Right lobe of liver (tissue), 4 donors: ENCODE measurements around the genes SLC2A7, GPR157 and TMEM201.

- PRO-cap, 4 experiments, result peak in 1 of 4 experiments; most common plus-strand start chr1:8871814 (in 1); most common minus-strand start chr1:8871721 (in 1)
- RAMPAGE, long total RNA, 2 experiments, result no peak in any of the 2 experiments
Measured at GRCh38 chr1:8871587-8872599, 6.6 kb downstream of the ENO1 start.

DNA sequence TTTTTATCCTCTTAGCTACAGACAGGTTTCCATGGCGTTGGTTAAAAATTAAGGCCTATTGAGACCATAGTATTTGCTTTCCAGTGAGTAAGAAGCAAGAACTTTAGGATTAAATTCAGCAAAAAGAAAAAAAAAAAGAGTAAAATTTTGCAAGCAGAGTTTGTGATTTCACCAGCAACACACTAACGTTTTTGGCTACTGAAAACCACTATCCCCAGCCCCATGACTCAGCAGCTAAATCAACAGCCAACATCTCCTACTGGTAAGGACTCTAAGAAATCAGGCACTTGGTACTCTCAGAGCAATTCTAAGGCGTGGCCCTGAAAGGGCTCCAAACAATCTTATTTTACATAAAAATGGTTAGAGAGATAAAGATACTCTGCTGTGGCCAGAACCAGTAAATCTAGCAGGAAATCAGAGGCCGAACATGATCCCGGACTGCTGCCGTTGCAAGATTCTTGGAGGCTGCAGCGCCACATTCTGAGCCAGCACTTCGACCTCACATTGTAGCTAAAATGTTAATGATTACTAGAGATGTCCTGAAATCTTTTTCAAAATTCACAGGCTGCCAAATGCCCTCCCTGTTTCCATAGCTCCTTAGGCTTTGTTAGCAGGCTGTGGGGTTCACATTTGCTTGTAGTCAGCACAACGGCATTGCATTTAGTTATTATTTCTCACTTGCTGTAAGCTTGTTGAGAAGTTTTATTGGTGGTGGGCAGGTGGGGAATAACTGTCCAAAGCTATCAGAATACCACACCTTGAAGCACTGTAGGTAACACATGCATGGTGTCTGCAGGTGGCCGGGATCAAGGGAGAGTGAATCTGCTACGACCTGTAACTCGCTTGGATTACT, 1.7 kb upstream of the ENO1 start:
- PRO-cap, 4 experiments, result peak in 4 of 4 experiments; most common plus-strand start position 237 of the sequence (in 1); most common minus-strand start position 184 of the sequence (in 4)
- RAMPAGE, long total RNA, 2 experiments, result no peak in any of the 2 experiments

- PRO-cap, 4 experiments, result no peak in any of the 4 experiments
- RAMPAGE, long total RNA, 2 experiments, result no peak in any of the 2 experiments
Measured at GRCh38 chr1:8969970-8970485, 24.4 kb downstream of the CA6 start.

- PRO-cap, 4 experiments, result no peak in any of the 4 experiments
- RAMPAGE, long total RNA, 2 experiments, result no peak in any of the 2 experiments
Measured at GRCh38 chr1:9026147-9026666, at the start of gene SLC2A7. Gene SLC2A7 (minus strand): TSS chr1:9026423.

DNA sequence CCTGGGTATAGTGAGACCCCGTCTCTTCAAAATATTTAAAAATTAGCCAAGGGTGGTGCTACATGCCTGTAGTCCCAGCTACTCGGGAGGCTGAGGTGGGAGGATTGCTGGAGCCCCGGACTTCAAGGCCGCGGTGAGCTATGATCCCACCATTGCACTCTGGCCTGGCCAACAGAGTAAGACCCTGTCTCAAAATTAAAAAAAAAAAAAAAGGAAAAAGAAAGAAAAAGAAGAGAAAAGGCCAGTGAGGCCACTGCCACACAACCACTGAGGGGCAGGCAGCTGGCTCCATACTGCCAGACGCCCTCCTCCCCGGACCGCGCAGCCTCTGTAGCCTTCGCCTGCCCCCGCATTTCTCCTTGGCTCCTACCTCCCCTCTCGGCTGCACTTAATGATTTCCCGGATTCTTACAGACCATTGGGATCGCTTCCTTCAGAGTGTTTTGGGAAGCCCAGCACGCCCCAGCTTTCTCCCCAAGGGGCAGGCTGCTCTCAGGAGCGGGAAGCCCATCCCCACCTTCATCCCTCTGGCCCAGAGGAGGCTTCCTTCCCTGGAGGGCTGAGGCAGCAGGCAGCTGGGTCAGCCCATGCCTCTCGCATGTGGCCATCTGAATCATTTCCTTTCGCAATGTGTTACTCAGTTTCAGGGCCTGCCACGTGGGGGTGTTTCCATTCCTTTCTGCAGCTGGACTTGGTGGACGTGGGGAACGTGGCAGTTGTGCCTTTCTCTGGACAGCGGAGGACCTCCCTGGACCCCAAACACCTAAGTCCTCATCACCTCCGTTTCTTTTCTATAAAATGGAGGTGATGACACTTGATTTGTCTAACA, 2.4 kb downstream of the SLC2A5 start:
- PRO-cap, 4 experiments, result no peak in any of the 4 experiments
- RAMPAGE, long total RNA, 2 experiments, result no peak in any of the 2 experiments

DNA sequence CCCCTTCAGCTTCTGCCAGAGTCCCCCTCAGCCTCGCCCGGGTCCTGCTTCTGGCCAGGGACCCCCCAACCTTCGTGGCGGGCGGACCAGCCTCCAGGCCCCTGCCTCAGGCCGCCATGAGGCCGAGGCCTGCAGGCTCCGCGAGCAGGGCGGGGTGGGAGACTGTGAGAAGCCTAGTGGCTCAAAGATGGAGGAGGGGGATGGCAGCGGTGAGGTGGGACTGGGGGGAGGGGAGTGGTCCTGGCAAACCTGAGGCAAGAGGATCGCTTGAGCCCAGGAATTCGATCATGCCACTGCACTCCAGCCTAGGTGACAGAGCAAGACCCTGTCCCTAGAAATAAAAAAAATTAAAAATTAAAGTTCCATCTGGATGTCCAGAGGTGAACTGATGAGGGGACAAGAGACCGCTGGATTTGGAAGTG, 2.6 kb upstream of the SLC2A5 start:
- PRO-cap, 4 experiments, result no peak in any of the 4 experiments
- RAMPAGE, long total RNA, 2 experiments, result no peak in any of the 2 experiments

- PRO-cap, 4 experiments, result peak in 4 of 4 experiments; most common minus-strand start chr1:9110751 (in 4)
- RAMPAGE, long total RNA, 2 experiments, result no peak in any of the 2 experiments
Measured at GRCh38 chr1:9110489-9110930, 18.4 kb downstream of the GPR157 start.

GRCh38 chr1:9128524-9129361, at the start of gene GPR157:
Gene GPR157 (minus strand): TSS chr1:9129102.
- PRO-cap, 4 experiments, result peak in 4 of 4 experiments; most common plus-strand start chr1:9129304 (in 2); most common minus-strand start chr1:9129102 (in 4)
- RAMPAGE, long total RNA, 2 experiments, result no peak in any of the 2 experiments

GRCh38 chr1:9232866-9233756, 1.5 kb upstream of the H6PD start:
- PRO-cap, 4 experiments, result peak in 4 of 4 experiments; most common plus-strand start chr1:9233632 (in 3); most common minus-strand start chr1:9233416 (in 2)
- RAMPAGE, long total RNA, 2 experiments, result no peak in any of the 2 experiments

DNA sequence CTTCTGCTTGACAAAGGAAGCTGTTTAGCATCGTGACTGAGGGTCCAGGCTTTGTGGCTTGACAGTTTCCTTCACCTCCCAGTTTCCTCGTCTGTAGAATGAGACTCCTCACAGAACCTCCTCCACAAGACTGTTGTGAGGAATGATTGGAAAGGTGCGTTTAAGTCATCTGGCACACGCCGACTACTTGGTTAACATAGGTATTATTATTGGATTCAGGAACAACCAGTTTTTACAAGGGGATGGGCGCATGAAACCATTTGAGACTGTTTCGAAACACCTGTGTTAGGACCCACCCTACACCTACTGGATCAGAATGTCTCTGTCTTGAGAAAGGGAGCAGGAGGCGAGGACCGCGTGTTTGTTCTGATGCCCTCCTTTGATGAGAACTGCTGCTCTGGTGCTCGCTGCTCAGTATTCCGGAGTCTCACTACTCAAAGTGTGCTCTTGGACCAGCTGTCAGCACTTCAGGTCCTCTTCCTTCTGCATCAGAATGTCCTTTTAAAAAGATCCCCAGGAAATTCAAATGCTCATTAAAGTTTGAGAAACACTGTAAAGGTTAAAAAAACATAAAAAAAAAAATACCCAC, 7.3 kb downstream of the H6PD start:
- PRO-cap, 4 experiments, result peak in 4 of 4 experiments; most common plus-strand start position 231 of the sequence (in 2); most common minus-strand start position 432 of the sequence (in 3)
- RAMPAGE, long total RNA, 2 experiments, result no peak in any of the 2 experiments

DNA sequence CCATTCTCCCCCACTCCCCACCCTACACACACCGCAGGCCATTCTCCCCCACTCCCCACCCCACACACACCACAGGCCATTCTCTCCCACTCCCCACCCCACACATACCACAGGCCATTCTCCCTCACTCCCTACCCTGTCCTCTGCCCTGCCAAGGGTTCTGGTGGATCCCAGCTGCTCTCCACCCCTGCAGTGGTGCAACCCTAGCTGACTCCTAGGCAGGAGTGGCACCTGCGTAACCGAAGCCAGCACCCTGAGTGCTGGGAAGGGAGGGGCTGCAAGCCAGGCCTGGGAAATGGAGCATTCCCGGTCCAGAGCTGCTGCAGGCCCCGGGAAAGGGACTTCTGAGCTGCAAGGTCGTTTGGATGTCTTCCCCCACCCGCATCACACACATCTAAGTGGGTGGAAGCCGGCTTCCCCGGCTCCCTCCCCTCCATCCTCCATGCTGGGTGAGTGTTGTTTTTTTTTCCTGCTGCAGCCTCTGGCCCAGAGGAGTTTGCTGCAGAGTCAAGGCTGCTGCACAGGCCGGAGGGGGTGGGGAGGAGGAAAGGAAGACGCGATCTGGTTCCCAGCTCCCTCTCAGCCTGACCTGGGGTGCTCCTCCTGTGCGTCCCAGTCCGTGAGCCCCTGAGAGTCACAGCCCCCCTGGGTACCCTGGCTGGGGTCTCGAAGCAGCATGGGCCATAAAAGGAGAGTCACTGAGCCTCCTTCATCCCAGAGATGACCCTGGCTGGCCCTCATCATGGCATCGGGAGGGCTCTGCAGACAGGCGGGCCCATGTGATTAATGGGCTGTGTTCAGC, 16.1 kb downstream of the H6PD start:
- PRO-cap, 4 experiments, result peak in 3 of 4 experiments; most common plus-strand start position 241 of the sequence (in 2); most common minus-strand start position 216 of the sequence (in 2)
- RAMPAGE, long total RNA, 2 experiments, result no peak in any of the 2 experiments

DNA sequence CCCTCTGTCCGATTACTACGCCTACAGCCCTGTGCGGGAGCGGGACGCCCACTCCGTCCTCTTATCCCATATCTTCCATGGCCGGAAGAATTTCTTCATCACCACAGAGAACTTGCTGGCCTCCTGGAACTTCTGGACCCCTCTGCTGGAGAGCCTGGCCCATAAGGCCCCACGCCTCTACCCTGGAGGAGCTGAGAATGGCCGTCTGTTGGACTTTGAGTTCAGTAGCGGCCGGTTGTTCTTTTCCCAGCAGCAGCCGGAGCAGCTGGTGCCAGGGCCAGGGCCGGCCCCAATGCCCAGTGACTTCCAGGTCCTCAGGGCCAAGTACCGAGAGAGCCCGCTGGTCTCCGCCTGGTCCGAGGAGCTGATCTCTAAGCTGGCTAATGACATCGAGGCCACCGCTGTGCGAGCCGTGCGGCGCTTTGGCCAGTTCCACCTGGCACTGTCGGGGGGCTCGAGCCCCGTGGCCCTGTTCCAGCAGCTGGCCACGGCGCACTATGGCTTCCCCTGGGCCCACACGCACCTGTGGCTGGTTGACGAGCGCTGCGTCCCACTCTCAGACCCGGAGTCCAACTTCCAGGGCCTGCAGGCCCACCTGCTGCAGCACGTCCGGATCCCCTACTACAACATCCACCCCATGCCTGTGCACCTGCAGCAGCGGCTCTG, 28.7 kb upstream of the SPSB1 start:
- PRO-cap, 4 experiments, result peak in 2 of 4 experiments; most common plus-strand start position 340 of the sequence (in 2)
- RAMPAGE, long total RNA, 2 experiments, result no peak in any of the 2 experiments

DNA sequence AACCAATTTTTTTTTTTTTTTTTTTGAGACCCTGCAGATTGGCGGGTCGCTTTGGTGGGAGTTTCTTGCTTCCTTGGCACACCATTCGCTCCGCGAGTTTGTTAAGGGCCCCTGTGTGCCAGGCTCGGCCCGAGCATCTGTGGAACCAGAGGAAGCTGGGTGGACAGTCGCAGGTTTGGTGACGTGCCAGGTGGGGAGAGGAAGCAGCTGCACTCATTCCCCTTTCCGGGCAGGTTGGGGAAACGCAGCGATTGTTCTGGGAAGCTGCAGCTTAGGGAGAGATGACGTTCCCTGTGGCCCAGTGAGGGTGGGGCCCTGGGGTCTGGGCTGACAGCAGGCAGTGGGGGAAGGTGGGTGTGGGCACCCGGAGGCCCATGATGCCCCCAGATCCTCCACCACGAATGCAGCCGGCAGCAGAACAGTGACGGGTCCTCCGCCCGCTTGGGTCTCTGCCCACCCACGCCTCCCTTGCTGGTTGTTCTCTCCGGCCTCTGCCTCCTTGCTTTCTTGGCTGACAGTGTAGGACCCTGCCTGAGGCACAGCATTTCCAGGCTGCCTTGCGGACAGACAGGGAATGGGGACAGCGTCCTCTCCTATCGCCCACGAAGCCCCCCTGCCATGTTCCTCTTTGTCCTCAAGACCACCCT, 25.3 kb downstream of the SPSB1 start:
- PRO-cap, 4 experiments, result no peak in any of the 4 experiments
- RAMPAGE, long total RNA, 2 experiments, result no peak in any of the 2 experiments

DNA sequence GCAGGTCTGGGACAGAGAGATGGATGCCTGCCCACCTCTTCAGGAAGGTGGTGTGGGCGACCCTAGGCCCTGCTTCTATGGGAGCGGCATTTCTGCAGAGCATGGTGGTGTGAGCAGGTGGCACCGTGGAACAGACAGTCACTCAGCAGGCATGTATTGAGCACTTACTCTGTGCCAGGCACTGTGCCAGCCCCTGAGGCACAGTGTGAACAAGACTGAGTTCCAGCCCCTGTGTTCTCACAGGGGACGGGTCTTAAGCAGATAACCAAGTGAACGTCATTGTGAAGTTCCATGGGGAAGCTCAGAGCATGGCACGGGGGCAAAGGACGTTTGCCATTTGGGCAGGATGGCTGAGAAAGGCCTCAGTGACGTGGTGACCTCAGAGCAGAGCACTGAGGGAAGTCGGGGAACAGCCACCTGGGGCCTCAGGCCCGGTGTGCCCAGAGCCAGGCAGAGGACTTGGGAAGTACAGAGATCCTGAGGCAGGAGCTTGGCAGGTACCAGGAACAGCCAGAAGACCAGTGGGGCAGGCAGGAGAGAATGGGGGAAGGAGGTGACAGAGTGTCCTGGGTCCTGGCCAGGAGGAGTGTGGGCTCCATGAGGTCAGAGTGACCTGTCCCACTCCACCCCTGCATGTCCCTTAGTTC, 32.9 kb downstream of the SPSB1 start:
- PRO-cap, 4 experiments, result no peak in any of the 4 experiments
- RAMPAGE, long total RNA, 2 experiments, result no peak in any of the 2 experiments

DNA sequence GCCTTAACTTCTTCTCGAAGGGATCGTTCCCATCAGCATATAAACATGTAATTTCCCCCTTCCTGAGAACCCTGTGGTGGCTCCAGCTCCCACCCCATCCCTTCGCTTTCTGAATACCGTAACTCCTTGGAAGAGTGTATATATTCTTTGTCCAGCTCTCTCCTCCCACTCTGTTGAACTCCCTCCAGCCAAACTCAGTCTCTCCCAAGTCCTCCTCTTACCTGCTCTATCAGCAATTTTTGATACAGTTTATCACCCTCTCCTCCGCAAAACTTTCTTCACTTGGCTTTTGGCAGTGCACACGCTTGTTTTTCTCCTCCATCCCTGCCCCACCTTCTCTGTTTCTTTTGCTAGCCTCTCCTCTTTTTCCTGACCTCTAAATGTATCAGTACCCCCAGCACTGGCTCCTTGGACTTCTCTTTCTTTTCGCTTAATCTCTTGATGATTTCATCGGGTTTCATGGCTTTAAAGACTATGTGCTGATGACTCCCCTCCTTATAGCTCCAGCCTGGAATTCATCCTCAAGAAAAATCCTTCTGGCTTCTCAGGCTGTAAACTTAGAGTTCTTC, 109.8 kb upstream of the SLC25A33 start:
- PRO-cap, 4 experiments, result peak in 3 of 4 experiments; most common plus-strand start position 168 of the sequence (in 1); most common minus-strand start position 111 of the sequence (in 3)
- RAMPAGE, long total RNA, 2 experiments, result no peak in any of the 2 experiments

DNA sequence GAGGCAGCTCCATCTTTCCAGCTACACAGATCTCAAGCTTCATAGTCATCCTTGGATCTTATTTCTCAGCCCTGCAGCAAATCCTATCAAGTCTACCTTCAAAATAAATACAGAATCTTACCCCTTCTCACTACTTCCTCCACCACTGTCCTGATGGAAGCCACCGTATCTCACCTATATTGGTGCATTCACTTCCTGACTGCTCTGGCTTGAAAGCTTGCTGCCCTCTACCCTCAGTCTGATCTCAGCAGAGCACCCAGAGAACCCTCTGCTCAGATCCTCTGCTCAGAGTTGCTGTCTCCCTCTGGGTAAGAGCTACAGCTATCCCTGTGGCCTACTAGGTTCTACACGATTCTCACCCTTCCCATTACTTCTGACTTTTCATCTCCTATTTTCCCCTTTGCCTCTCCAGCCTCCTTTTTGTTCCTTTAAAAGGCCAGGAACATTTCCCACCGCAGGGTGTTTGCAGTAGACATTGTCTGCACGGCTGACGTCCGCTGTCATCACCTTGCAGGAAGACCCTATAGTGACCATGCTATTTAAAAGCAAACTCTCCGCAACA, 19.4 kb downstream of the SLC25A33 start:
- PRO-cap, 4 experiments, result peak in 1 of 4 experiments; most common plus-strand start position 196 of the sequence (in 1)
- RAMPAGE, long total RNA, 2 experiments, result no peak in any of the 2 experiments

- PRO-cap, 4 experiments, result peak in 4 of 4 experiments; most common plus-strand start chr1:9588749 (in 4); most common minus-strand start chr1:9588542 (in 3)
- RAMPAGE, long total RNA, 2 experiments, result no peak in any of the 2 experiments
Measured at GRCh38 chr1:9588211-9589359, at the start of gene TMEM201. Gene TMEM201 (plus strand): TSS chr1:9588911.

DNA sequence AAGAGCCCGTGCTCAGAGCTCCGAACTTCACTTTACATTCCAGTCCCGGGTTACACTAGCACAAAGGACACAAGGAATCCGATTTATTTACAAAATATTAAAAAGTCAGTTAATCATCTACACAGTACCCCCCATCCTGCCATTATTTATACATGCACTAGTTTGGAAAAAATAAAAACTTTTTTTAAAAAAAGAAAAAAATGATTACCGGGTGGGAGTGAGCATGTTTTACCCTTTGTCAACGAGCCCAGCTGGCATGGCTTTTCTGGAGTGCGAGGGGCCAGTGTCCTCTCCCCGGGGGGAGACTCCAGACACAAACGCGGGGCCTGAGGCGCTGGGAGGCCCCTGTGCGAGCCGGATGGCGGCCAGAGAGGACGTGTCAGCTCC, 78.4 kb downstream of the PIK3CD start:
- PRO-cap, 4 experiments, result no peak in any of the 4 experiments
- RAMPAGE, long total RNA, 2 experiments, result no peak in any of the 2 experiments

- PRO-cap, 4 experiments, result no peak in any of the 4 experiments
- RAMPAGE, long total RNA, 2 experiments, result no peak in any of the 2 experiments
Measured at GRCh38 chr1:9787736-9788302, 35.9 kb downstream of the CLSTN1 start.

DNA sequence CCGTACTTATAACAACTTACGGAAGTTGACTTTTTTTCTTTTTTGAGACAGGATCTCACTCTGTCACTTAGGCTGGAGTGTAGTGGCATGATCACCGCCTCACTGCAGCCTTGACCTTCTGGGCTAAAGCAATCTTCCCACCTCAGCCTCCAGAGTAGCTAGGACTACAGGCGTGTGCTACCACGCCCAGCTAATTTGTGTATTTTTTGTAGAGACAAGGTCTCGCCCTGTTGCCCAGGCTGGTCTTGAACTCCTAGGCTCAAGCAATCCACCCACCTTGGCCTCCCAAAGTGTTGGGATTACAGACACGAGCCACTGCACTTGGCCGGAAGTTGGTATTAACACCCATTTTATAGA, 15.7 kb upstream of the CLSTN1 start:
- PRO-cap, 4 experiments, result no peak in any of the 4 experiments
- RAMPAGE, long total RNA, 2 experiments, result no peak in any of the 2 experiments